H4 (cell line): ENCODE results near the genes HNF1B and PSMB3.

DNA sequence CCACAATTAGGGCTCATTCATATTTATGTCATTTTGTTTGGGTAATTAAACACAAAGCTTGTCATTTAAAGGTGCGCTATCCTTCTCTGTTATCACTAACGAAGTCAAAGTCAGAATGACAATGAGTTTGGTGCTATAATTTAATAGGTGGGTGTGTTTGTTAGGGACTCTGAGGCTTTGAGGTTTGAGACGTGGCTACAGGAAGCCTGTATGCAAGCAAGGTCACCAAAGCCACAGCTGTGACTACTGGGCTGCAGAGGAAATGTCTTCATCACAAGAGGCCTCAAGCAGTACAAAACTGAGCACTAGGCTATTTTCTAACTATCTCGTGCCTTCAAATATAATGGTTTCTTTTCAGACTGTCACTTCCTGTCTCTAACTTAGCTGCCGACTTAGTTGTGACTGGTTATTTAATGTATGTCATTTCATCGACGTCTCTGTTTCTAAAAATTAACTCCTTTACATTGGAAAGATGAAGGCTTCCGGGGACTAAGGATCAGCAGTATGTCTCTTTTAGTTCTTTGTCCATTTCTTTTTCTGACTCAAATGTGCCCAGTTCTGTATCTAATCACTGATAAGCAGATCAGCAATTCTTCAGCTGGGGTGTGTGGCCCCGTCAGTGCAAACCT lies 141.3 kb downstream of the AATF start:
- RAMPAGE, long total RNA = no peak

DNA sequence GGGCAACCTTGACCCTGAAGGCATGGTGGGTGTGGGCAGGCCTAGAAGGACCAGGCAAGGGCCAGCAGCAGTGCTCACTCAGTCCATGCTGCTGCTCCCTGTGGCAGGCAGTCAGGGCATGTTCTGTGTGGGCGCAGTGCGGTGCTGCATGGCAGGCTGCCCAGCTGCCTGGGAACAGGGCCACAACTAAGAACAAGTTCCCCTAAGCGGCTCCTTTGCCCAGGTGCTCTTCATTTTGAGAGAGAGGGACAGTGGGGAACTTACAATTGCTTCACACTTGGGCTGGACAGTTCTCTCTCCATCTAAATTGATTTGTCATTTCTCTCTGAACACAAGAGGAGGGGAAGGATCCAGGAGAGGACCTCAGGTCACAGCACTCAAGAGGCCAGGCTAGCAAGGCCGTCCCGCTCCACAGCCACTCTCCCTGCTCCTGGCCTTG lies 158.8 kb downstream of the AATF start:
- RAMPAGE, long total RNA = no peak

DNA sequence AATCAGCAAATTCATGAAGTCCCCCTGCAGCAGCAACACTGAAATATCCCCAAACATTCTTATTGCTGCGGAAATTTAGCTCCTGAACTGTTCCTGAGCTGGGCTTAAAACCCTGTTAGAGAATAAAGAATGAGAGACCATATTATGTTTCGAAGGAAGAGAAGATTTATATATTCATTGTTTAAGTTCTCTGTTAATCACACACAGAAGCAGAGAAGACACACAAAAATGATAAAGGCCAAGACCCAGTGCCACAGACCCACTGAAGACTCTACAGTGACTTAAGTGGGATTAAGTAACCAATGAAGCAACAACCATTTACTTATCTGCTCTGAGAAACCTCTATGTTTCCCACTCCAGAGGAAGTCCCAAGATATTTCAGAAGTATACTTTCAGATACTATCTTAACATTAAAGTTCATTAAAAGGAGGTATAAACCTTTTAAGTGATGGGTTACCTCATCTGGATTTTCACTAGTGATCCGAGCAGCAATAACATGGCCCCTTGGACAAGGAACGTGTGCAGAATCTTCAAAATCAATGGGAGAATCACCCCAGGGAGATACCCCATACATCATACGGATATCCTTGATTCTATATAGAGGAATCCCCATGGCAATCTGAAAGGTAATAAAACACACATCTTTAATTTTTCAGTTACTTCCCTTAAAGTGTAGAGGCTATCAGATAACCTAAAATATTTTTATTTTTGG lies 117.9 kb upstream of the C17orf78 start:
- RAMPAGE, long total RNA = no peak

GRCh38 chr17:37327764-37328980 lies 47.6 kb upstream of the C17orf78 start:
- RAMPAGE, long total RNA = no peak

GRCh38 chr17:37743993-37744997 lies 564 bp downstream of the HNF1B start:
- RAMPAGE, long total RNA = no peak

- RAMPAGE, long total RNA = no peak
Observed at GRCh38 chr17:37744998-37745151, at the start of gene HNF1B. HNF1B (minus strand) TSS chr17:37745059.

GRCh38 chr17:37766965-37767286 lies 22.1 kb upstream of the HNF1B start:
- RAMPAGE, long total RNA = no peak

DNA sequence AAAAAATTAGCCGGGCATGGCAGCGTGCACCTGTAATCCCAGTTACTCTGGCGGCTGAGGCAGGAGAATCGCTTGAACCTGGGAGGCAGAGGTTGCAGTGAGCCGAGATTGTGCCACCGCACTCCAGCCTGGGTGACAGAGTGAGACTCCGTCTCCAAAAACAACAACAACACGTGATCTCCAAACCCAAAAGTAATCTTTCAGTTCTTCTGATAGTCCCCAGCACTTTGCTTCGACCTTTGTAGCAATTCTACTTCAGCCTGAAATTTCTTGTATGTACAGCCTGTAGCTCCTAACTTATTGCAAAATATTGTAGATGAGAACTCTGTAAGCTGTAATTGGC lies 1.4 kb upstream of the MRPL45 start:
- RAMPAGE, long total RNA = no peak

DNA sequence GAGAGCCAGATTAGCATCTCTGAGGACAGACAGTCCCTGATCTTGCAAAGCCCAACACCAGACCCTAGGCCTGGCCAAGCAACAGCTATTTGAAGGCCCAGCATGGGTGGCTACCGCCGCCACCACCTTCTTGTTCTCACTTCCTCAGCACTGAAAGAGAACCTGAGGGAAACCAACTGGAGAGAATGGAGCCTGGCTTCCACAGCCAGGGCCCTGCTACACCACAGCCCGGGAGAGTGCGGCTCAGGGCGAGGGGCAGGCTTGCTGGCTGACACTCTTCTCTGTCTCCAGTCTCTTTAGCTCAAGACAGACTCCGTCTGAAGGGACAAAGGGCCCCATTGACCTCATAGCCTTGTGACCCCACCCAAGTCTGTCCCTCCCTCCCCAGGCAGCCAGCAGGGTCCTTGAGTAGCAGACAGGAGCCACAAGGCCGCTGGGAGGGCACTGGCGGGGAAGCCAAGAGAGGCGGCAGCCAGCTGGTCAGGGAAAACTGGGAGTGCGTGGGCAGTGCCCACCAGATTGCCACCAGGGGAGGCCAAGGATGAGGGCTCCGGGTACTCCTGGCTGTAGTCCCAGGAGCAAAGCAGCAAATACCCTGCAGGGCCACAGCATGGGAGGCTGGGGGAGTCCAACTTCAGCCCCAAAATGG lies 10.8 kb upstream of the ARHGAP23 start:
- RAMPAGE, long total RNA = no peak

DNA sequence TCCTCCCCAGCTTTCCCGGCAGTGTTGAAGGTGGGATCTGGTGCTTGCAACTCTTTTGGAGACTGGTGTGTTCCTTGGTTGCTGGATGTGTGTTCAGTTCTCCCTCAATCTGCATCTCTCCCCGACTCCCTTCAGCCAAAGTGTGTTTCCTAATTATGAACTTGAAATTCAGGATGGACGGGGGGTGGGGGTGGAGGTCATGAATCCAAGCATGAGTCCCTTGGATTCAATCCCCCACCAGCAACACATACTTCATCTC lies 1.2 kb downstream of the ARHGAP23 start:
- RAMPAGE, long total RNA = no peak

DNA sequence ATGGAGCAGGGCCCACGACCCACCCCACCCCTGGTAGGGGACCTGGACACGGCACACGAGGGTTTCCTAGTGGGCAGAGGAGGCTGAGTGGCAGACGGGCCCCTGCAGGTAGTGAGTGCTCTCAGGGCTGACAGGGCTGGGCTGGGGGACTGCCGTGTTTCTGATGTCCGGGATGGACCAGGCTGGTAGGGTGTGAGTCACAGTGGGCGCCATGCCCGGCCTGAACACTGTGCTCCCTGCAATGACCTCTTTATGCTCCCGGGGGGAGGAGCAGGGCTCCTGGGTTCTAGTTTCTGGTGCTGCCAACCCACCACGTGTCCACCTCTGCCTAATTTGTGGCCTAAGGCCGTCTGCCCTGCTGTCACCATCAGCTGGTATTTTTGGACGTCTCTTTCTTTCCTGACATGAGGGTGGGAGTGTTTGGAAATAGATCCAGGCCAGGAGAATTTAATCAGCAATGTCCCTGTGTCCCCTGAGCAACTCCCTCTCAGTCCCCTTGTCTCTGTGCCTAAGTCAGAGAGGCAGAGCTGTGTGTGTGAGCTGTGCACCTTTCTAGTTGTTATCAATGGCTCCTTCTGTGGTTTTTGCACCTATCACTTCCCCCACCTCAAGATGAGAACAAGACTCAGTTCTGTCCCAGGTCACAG lies 26.4 kb downstream of the ARHGAP23 start:
- RAMPAGE, long total RNA = no peak

DNA sequence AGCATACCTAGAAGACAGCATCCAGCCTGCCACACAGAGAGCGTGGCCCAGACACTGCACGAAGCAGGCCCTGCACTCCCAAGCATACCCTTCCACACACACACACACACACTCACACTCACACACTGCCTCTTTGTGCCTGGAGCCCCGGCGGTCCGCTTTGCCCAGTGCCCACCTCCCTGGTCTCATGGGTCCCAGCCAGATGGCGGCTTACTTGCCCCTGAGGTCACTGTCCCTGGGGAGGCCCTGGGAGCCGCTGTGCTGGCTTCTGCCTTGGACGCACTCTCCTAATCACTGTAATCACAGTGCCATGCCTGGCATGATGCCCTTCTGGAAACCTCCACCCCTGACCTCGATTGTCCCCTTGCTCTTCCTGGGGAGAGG lies 35.9 kb downstream of the ARHGAP23 start:
- RAMPAGE, long total RNA = no peak

DNA sequence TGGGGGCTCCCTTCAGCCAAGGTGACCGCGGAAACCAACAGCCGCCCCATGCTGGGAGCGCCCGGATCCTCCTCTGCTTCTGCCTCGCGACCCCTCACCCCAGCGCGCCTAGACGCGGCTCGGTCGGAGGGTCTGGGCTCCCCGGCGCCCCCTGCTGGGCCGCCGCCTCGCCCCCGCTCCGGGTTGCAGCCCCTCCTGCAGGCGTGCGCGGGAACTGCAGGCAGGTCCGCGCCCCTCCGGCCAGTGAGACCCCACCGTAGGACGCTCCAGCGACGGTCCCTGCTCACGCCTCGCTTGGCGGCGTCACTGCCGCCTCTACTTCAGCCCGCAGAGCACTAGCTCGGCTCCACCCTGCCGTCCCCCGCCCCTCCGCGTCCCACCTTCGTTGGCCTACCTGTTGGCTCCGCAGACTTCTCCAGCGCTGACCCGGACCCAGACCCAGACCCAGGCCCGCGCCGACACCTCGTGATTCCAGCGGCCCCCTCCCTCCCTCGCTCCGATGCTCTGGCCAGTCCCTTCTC lies 675 bp upstream of the SRCIN1 start:
- RAMPAGE, long total RNA = no peak

DNA sequence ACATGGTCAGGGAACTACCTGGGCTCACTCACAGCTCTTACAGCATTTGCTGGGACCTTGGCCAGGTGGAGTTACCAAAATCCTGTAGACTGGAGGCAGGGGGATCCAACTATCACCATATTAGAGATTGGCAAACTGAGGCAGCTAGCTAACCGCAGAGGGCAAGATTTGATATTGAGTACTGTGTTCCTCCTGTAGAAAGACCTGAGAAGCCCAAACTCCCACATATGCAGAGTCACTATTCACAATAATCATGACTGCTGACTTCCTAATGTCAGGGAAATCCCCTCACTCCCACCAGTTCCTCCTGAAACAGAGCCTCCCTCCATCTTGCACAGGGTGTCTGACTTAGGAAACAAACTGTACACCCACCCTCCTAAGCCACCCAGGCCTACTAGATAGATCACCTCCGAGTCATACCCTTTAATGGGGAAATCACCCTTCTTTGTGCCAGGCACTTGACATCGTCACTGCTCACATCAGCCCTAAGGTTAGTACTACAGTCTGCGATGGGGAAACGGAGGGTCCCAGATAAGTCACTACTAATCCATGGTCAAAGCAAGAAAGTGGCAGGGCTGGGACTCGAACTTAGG lies 3.7 kb upstream of the MLLT6 start:
- RAMPAGE, long total RNA = no peak

DNA sequence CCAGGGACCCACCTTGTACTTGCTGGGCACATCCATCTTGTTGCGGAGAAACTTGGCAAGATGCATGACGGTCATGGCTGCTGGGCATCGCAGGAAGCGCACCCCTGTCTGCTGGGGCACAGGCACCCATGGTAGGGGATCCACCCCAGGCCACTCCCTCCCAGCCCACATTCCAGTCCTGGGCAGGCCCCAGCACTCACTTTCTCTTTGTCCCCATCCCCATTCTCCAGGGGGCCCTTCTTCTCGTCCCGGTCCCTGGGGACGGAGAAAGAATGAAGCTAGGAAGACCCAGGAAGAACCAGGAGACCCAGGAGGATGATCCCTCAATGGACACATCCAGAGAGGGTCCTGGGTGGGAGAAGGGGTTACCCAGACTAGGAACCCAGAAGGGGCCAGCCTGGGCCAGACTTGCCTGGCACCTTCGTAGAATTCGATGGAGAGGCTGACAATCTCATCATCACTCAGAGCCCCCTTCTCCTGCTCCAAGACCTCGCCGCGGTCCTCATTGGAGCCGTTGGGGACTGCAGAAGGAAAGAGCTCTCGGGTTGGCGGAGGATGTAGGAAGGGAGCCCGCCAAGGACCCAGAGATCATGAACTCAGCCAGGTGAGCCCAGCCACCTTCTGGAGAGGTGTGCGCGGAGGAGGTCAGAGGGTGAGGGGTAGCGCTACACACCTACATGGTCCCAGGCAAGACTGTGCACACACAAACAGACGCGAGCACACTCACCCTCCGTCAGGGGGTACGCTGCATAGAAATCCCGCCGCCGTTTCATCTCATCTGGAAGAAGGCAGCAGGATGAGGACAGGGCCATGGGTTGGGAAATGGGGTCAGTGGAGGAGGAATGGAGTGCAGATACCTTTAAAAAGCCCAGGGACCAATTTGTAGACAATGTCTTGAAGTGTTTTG lies 8.5 kb downstream of the CISD3 start:
- RAMPAGE, long total RNA = no peak

GRCh38 chr17:38747278-38747731 lies 831 bp downstream of the PCGF2 start:
- RAMPAGE, long total RNA = no peak

DNA sequence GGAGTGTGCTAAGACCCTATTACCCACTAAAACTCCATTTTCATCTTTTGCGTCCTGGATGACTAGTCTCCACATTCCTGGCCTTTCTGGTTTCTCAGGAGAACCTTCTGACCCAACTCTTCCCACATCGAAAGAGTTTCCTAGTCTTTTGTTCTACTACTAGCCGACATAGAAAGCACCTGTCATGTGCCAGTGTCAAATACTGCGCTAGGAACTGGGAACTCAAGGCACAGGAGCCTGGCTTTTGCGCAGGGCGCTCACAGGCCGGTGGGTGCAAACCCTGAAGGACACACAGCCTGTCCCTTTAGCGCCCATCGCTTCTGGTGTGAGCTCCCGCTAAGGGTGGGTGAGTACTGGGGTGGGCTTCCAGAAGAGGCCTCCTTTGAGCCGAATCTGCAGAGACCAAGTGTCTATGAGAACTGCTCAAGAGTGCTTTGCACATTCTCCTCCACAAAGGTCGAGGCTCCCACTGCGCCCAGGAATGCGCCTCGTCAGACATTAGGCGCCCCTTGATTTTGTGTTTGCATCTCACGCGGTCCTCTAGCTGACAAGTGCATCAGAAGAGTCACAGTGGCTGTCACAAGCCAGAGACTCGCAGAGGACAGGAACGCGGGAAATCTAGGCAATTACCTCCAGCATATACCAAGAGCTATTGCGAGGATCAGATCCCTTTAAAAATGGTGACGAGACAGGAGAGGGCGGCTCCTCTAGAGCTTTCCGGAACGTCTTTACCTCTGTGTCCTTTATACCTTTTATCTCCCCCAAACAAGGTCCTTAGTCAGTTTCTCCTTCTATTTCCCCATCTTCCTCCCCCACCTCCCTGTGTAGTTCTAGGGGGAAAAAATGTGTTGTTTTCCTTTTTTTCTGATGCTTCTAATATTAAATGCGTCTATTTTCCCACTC lies 1.9 kb upstream of the PSMB3 start:
- RAMPAGE, long total RNA = no peak

DNA sequence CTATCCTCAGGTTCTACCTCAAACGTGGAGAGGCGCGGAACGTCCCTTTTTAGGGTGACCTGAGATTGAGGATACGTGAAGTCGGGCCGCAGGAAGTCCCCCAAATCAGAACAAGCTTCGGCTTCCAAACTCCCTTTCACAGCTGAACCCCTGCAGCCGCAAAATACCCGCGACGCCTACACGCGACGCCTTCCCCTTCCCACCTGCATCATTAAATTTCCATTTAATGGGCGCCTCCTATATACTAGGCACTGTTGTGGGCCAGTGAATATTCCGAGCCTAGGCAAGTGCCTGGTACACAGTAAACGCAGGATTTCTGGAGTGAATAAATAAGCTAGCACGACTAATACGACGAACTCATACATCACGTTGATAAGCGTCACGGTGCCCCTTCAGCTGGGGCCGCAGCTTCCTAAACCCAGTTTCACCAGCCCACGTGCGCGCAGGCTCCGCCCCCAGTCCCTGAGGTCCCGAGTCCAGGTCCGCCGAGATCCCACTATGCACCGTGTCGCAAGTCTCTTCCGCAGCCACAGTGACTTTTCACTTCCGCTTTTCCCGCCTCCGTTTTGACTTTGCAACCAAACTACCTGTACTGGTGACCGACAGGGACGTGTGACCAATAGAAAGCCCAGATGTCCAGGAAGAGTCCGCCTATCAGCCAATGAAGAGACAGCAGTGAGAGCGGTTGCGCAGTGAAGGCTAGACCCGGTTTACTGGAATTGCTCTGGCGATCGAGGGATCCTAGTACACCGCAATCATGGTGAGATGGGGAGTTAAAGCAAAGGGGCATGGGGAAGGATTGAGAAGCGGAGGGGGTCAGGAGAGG lies at the start of gene PSMB3:
PSMB3 (plus strand) TSS at position 672 of the 826 bp plus-strand sequence.
- RAMPAGE, long total RNA = start-site peak on the plus strand centred at position 702 of the sequence, 70 bp wide, 3,574 reads

GRCh38 chr17:38872636-38873529 lies 3.0 kb downstream of the LASP1 start:
- RAMPAGE, long total RNA = no peak

GRCh38 chr17:38919569-38920557 lies 47.3 kb downstream of the FBXO47 start:
- RAMPAGE, long total RNA = no peak